ENCODE measurements around a stretch of chr20.

DNA sequence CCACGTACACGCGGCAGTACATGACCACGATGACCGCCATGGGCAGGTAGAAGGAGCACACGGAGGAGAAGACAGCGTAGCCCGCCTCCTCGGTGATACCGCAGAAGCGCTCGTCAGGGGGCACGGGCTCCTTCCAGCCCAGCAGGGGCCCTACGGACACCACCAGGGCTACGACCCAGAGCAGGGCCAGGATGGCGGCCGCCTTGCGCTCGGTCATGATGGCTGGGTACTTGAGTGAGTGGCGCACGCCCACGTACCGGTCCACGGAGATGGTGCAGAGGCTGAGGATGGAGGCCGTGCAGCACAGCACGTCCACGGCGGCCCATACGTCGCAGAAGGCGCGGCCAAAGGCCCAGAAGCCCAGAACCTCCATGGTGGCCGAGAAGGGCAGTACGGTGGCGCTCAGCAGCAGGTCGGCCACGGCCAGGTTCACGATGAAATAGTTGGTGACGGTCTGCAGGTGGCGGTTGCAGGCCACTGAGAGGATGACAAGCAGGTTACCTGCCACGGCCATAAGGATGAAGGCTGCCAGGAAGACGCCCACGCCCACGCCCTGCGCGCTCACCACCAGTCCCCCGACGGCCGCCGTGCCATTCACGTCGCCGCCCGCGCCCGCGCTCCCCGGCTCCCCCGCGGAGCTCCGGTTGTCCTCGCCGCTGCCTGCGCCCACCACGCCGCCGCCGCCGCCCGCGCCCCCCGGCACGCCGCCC, 812 bp downstream of the ADRA1D start:
- PRO-cap, result no peak
- RAMPAGE, long total RNA, result no peak

- PRO-cap, result no peak
- RAMPAGE, long total RNA, result no peak
Observed at GRCh38 chr20:4512782-4513414, 173.4 kb upstream of the PRNP start.

- PRO-cap, result no peak
- RAMPAGE, long total RNA, result no peak
Observed at GRCh38 chr20:4814604-4815428, 8.6 kb downstream of the RASSF2 start.

GRCh38 chr20:4922117-4922684, 79.1 kb downstream of the SLC23A2 start:
- PRO-cap, result no peak
- RAMPAGE, long total RNA, result no peak

- PRO-cap, result no peak
- RAMPAGE, long total RNA, result no peak
Observed at GRCh38 chr20:4946522-4947102, 54.7 kb downstream of the SLC23A2 start.

GRCh38 chr20:5141227-5142084, 14.6 kb downstream of the CDS2 start:
- PRO-cap, result no peak
- RAMPAGE, long total RNA, result no peak

GRCh38 chr20:5192209-5192727, 65.5 kb downstream of the CDS2 start:
- PRO-cap, result no peak
- RAMPAGE, long total RNA, result no peak

DNA sequence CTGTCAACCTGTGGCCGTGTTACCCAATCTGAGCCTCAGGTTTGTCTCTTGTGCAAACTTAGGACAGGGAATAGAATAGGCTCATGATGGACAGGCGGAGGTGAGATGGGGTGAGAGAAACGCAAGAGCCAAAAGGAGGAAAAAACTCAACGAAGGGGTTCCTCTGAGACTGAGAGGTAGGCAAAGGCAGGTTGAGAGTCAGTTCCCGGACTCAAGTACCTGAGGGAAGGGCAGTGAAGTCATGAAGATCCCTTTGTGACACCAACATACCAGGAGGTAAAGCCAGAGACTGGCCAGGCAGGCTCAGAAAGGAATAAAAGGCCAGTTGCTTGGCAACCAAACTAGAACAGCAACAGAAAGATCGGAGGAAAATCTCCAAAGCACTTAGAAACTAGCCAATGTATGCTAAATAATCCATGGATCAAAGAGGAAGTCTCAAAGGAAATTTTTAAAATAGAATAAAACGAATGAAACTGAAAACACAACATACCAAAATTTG, 84.3 kb downstream of the GPCPD1 start:
- PRO-cap, result no peak
- RAMPAGE, long total RNA, result no peak

GRCh38 chr20:5659278-5660082, 48.7 kb upstream of the GPCPD1 start:
- PRO-cap, result no peak
- RAMPAGE, long total RNA, result no peak

GRCh38 chr20:5737063-5737899, 12.9 kb upstream of the SHLD1 start:
- PRO-cap, result no peak
- RAMPAGE, long total RNA, result no peak

DNA sequence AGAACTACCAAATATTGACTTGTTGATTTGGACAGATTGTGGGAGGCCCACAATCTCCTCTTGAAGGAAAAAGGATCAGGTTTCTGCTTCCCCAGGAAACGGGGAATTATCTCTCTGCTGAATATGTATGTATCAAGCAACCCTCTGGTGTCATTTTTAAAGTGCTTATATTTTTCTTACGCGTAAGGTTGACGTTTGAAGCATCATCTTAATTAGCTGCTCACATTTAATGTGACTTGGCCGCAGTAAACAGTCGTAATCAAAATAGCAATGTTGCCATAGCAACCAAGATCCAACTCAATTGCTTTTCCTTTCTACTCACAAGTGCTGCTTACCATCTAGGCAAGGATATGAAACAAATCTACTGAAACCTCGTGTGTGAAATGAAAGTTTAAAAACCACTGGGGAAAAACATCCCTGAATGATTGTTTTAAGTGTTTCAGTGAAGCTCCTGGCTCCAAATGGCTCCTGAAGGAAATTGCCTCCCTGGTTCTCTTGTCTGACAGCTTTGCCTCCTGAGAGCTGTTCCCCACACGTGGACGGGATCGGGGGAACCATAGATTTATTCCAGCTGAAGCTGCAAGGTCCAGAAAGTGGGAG, 65.0 kb upstream of the CHGB start:
- PRO-cap, result unidirectional peak, plus-strand start at position 321 of the sequence
- RAMPAGE, long total RNA, result no peak

- PRO-cap, result no peak
- RAMPAGE, long total RNA, result no peak
Observed at GRCh38 chr20:6008121-6008821, 2.3 kb downstream of the CRLS1 start.

- PRO-cap, result no peak
- RAMPAGE, long total RNA, result no peak
Observed at GRCh38 chr20:6680901-6681362, 86.6 kb upstream of the BMP2 start.

- PRO-cap, result bidirectional peak, plus-strand start at chr20:6698352, minus-strand start at chr20:6698216
- RAMPAGE, long total RNA, result no peak
Observed at GRCh38 chr20:6698052-6698464, 69.4 kb upstream of the BMP2 start.

DNA sequence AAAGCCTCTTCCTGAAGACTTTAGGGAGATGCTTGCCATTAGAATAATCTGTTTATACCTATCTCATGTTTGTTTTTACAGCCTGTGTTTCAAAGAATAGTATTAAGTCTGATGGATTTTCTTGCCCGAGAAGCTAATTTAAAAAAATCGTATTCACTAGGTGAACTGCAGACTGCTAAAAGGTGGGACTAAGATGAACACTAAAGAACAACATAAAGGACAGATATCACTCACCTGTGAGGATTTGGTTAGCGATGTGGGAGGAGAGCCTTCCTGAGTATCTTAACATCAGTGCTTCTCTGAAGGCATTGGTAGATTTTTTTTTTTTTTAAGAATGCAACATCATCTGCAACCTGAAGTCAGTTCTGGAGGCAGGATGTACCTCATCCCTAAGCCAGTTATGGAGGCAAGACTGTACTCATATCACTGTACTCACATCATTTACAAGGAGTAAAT, 60.2 kb downstream of the PLCB1 start:
- PRO-cap, result no peak
- RAMPAGE, long total RNA, result no peak

- PRO-cap, result no peak
- RAMPAGE, long total RNA, result no peak
Observed at GRCh38 chr20:8242157-8242977, 110.3 kb downstream of the PLCB1 start.

DNA sequence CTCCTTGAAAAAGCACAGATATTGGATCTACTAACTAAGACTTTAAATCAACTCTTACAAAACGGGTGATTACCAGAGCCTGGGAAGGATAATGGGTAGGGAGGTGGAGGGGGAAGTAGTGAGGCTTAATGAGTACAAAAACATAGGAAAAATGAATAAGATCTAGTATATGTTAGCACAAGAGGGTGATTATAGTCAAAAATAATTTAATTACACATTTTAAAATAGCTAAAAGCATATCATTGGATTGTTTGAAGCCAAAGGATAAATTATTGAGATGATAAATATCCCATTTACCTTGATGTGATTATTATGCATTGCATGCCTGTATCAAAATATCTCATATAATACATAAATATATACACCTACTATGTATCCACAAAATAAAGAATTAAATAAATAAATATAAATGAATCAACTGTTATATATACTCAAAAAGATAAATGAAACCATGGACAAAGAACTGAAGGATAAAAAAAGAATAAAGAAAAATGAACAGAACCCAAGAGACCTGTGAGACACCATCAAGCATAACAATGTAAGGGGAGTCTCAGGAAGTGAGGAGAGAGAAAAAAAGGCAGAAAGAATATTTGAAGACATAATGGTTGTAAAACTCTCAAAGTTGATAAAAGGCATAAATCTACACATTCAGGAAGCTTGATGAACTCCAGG, 426.0 kb downstream of the PLCB1 start:
- PRO-cap, result no peak
- RAMPAGE, long total RNA, result no peak

- PRO-cap, result no peak
- RAMPAGE, long total RNA, result no peak
Observed at GRCh38 chr20:9261713-9262301, 192.9 kb downstream of the PLCB4 start.

- PRO-cap, result no peak
- RAMPAGE, long total RNA, result no peak
Observed at GRCh38 chr20:9356769-9357092, 157.7 kb upstream of the LAMP5 start.

DNA sequence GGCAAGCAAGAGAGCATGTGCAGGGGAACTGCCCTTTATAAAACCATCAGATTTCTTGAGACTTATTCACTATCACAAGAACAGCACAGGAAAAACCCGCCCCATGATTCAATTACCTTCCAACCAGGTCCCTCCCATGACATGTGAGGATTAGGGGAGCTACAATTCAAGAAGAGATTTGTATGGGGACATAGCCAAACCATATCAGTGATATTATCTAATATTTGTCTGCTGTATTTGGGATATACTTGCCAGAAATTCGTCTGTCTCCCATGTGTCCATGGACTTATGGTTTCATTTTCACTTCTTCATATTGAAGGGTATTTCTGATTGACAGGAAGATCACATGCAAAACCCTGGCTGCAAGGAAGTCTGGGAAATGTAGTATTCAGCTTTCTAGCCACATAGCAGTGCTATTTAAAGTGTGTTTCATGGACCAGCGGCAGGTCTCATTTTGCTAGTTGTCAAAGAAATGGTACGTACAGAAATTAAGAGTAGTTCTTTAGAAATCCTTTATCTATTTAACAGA, 50.6 kb upstream of the PAK5 start:
- PRO-cap, result no peak
- RAMPAGE, long total RNA, result no peak